ENCODE measurements around the genes ARMC7 and SMIM5.

DNA sequence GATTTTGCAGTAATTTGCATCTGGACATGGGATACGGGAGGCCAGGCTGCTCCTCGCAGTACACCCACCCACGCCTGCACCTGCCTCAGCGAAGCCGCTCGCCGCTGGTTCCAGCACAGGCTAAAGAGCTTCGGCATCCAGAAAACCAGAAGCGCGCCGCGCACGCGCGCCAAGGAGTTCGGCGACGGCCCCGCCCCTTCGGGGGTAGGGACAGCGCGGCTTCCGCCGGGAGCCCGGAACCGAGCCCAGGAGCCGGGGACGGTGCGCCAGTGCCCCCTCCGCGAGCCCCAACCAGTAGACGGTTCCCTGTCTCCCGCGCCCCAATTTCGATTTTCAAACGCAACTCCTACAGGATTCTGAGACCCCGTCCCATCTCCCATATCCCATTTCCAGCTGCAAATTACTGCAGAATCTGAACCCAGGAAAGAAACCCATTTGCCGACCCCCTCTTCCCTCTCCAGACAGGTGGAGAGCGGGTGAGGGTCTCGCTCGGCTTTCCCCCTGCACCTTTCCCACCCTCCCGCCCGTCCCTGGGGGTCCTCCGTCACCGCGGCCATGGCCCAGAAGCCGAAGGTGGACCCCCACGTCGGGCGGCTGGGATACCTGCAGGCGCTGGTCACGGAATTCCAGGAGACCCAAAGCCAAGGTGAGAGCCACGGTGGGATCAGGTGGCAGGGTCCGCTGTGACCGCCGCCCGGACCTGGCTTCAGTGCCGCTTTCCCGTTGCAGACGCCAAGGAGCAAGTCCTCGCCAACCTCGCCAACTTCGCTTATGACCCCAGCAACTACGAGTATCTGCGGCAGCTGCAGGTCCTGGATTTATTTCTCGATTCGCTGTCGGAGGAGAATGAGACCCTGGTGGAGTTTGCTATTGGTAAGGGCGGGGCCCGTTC lies at the start of gene ARMC7:
Gene ARMC7, plus strand, starts transcription at position 236 of the 892 bp plus-strand sequence.
- PRO-cap: bidirectional peak, plus-strand start at position 269 of the sequence, minus-strand start at position 122 of the sequence
- RAMPAGE, long total RNA, 4 experiments: start-site peak on the plus strand in 2 of 4 experiments, centred at positions 225 to 229 of the sequence, 21 to 38 reads per replicate

DNA sequence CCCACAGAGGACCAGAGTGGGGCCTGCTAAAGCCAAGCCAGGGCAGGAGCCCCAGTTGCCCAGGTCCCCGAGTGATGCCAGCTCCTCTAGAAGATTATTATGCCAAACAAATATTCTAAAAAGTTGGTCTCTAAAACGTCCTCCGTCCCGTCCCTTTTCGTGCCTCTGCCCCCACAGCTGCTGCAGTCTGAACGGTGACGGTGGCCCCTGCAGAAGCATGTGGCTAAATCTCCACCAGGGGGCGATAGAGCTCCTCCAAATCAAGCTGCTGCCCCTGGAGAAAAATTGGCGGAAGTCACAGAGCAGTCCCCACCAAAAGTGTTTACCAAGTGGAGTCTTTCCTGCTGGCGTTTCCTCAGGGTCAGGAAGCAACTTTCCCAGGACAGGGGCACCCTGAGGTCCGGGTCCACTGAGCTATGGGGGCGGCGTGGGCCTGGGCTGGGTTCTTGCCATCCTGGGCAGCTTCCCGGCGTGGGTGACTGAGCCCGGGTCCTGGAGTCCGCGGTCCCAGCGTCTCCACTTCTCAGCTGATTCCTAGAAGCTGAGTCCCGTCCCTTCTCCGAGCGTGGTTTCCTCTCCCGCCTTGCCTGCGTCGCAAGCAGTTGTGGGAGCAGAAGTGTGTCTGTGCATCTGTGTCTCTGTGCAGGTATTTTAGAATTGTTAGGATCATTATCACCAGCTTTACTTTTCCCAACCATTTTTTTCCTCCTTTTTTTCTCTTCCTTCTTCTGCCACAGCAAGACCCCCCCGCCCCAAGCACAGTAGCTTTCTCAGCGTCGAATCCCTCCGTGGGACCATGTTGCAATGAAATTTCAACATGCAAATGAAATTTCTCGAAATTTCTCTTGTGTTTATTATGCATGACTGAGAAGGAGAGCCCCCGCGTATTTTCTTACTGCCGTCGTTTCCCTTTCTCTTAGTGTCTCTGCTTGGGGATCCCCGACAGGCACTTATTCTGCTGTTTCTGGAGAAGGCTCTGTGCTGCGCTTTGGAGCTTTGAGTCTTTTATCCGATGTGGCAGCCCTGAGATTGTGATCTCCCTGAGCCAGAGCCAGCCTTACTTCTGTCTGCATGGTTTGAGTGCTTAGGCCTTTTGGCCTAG lies 4.6 kb downstream of the ARMC7 start:
- PRO-cap: no peak
- RAMPAGE, long total RNA, 4 experiments: start-site peak on the plus strand in 1 of 4 experiments, centred at position 372 of the sequence, 6 reads per replicate

DNA sequence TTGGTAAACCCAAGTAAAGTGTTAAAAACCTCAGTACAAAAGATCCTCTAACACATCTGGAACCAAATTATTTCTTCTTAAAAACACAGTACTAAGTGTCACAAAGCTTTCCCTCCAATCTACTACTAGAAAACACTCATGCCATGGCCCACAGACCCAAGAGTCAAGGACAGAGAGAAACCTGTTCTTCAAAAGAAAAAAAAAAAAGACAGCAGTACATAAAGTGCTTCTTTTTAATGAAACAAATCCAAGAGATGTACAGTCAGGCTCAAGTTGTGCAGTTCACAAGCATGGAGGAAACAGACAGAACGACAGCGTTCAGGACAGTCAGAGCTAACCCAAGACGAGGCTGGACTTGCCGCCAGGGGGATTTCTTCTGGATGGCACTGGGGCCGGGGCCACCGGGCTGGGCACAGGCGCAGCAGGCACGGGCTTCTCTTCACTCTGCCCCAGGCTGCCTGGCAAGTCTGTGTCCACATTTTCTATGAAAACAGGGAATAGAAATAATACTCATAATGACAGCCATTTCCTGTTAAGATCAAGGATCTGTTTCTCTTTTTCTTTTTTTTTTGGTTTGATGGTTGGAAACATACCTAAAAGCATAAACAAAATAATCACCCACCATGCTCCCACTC lies 4.3 kb upstream of the NT5C start:
- PRO-cap: no peak
- RAMPAGE, long total RNA, 4 experiments: no peak in any of the 4 experiments

DNA sequence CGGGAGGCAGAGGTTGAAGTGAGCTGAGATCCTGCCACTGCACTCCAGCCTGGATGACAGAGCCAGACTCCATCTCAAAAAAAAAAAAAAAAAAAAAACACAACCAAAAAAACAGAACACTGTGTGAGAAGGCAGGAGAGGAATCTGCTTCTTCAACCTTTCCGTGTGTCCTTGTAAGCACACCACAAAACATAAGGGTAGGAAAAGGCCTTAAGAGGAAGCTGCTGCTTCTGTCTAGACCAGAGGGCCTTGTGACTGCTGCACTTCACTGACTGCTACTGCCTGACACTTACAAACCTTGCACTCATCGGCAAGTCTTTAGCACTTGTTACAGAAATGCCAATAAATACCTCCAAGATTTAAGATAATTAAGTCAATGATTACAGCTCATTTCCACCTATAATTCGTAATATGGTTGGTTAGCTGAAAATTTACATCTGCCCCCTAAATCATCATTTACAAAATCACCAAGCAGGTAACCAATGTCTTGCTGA lies 9.2 kb downstream of the JPT1 start:
- PRO-cap: no peak
- RAMPAGE, long total RNA, 4 experiments: no peak in any of the 4 experiments

DNA sequence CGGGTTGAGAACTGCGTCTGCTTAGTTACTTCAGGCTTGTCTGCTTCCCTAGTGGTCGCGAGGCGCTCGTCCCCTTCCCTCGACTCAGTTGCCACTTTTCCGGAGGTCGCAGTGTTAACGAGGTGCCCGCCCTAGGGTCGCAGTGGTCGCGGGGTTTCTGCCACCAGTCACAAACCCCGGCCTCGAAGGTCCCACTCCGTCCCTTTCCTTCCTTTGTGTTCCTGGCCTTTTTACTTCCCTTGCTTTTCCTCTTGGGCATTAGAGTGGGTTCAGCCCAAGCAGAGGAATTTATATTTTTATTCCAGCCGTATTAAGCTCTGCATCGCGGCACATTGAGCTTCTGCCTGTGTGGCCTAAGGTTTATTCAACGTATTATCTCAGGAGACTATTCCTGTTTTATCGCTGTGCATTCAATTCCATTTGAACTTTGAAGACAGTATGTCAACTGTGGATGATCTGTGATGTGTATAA lies 385 bp downstream of the NUP85 start:
- PRO-cap: no peak
- RAMPAGE, long total RNA, 4 experiments: no peak in any of the 4 experiments

- PRO-cap: no peak
- RAMPAGE, long total RNA, 4 experiments: start-site peak on the plus strand in 1 of 4 experiments, at chr17:75209710-75210080 at its widest, 39 reads per replicate
Observed at GRCh38 chr17:75209681-75210124, 4.2 kb downstream of the NUP85 start.

- PRO-cap: no peak
- RAMPAGE, long total RNA, 4 experiments: no peak in any of the 4 experiments
Observed at GRCh38 chr17:75249928-75250782, 11.3 kb downstream of the GGA3 start.

DNA sequence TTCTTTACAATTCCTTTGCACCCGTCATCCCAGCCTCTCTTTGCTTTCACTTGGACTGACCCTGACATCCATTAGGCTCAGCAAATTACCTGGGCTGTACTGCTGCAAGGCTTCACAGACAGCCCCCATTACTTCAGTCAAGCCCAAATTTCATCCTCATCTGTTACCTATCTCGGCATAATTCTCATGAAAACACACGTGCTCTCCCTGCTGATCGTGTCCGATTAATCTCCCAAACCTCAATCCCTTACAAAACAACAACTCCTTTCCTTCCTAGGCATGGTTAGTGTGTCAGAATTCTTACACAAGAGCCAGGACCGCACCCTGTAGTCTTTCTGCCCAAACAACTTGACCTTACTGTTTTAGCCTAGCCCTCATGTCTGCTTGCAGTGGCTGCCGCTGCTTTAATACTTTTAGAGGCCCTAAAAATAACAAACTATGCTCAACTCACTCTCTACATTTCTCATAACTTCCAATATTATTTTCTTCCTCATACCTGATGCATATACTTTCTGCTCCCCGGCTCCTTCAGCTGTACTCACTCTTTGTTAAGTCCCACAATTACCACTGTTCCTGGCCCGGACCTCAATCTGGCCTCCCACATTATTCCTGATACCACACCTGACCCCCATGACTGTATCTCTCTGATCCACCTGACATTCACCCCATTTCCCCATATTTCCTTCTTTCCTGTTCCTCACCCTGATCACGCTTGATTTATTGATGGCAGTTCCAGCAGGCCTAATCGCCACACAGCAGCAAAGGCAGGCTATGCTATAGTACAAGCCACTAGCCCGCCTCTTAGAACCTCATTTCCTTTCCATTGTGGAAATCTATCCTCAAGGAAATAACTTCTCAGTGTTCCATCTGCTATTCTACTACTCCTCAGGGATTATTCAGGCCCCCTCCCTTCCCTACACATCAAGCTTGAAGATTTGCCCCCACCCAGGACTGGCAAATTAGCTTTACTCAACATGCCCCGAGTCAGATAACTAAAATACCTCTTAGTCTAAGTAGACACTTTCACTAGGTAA lies 5.3 kb downstream of the GGA3 start:
- PRO-cap: no peak
- RAMPAGE, long total RNA, 4 experiments: start-site peak on the minus strand in 2 of 4 experiments, centred at positions 167 to 315 of the sequence, 8 to 17 reads per replicate

- PRO-cap: no peak
- RAMPAGE, long total RNA, 4 experiments: no peak in any of the 4 experiments
Observed at GRCh38 chr17:75277200-75278096, 6.4 kb upstream of the MIF4GD start.

DNA sequence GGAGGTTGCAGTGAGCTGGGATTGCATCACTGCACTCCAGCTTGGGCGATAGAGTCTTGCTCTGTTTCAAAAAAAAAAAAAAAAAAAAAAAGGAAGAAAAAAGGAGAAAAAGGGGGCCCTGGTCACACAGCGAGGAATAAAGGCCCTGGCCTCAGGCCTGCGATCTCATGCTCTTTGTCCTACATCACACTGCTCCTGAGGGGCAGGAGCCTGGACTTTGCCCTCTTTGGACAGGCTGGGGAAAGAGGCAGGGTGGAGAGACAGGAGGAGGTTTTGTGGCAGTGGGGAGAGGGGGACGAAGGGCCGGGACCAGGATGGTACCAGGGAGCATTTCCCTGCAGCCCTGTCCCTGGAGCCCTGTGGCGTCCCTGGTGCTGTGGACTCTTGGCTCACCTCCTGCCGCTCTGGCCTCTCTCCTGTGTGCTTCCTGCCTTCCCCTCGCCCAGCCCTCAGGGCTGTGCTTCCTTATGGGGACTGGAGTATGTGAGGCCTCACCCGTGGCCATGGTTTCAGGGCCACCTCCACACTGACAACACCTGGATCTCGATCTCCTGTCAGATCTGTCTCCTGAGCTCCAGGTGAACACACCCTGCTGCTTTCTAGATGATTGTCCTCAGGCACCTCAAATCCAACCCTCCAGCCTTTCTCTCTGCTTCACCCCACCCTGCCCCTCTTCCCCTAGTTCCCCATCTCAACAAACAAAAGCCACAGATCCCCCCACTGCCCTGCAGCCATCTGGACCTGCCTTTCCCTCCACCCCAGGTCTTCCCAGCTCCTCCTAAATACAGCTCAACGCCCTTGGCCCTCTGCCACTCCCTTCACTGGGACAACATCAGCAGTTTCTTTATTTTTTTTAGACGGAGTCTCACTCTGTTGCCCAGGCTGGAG lies 20.0 kb upstream of the SLC25A19 start:
- PRO-cap: unidirectional peak, minus-strand start at position 459 of the sequence
- RAMPAGE, long total RNA, 4 experiments: no peak in any of the 4 experiments

DNA sequence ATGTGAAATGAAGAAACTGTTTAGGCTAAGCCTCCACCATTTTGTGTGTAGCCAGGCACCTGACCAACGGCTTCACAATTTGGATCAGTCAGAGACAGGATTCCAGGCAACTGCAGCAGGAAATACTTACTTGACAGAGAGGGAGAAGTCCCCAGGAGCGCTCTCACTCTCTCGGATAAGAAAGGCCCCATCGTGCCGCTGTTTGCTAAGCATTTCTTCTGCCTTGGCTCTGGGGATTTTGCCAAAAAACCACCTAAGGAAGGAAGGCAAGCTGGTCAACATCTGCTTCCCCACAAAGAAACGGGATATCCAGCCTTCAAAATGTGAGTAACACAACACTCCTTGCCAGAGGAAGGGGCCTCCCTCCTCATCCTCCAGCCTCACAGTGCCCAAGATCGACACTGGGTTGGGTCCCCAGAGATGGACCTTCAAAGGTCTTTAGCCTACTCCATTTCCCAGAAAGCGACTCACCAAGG lies 36.6 kb upstream of the SLC25A19 start:
- PRO-cap: no peak
- RAMPAGE, long total RNA, 4 experiments: no peak in any of the 4 experiments

- PRO-cap: no peak
- RAMPAGE, long total RNA, 4 experiments: no peak in any of the 4 experiments
Observed at GRCh38 chr17:75475749-75476235, 19.4 kb downstream of the TMEM94 start.

- PRO-cap: no peak
- RAMPAGE, long total RNA, 4 experiments: no peak in any of the 4 experiments
Observed at GRCh38 chr17:75476236-75477036, 20.0 kb downstream of the TMEM94 start.

DNA sequence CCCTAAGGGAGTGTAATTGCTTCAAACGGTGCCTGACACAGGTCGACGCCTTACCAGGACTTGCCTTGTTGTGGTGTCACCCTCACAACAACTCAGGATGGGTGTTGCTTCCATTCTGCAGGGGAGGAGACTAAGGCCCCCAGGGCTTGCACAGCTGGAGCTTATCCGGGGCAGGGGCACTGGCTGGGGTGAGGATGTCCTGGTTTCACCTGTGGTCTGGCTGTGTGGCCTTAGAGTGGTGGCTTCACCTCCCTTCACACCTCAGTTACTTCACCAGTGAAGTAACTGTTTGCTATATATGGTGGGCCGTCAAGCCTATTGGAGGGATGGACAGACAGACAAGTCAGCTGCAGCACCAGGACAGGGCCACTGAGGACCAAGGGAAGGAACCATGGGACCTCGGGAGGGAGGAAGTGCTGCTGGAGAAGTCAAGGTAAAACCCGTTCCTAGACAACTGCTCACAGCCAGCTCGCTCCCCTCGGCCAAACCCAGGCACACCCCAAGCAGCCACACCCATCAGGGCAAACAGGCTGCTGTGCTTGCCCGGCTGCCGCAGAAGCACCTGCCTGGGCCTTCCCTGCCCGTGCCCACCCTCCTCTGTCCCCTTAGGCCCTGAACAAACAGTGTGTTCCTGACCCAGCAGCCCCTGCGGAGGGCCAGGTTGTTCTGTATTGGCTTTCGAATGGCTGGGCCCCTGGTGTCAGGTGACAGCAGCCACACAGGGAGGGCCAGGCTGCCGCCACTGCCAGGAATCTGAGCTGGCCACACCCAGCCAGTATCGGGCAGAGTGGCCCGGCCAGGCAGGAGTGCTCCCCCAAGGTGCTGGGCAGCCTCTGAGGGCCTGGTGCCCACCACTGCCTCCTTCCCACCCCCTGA lies 23.6 kb downstream of the LLGL2 start:
- PRO-cap: bidirectional peak, plus-strand start at position 778 of the sequence, minus-strand start at position 599 of the sequence
- RAMPAGE, long total RNA, 4 experiments: no peak in any of the 4 experiments

DNA sequence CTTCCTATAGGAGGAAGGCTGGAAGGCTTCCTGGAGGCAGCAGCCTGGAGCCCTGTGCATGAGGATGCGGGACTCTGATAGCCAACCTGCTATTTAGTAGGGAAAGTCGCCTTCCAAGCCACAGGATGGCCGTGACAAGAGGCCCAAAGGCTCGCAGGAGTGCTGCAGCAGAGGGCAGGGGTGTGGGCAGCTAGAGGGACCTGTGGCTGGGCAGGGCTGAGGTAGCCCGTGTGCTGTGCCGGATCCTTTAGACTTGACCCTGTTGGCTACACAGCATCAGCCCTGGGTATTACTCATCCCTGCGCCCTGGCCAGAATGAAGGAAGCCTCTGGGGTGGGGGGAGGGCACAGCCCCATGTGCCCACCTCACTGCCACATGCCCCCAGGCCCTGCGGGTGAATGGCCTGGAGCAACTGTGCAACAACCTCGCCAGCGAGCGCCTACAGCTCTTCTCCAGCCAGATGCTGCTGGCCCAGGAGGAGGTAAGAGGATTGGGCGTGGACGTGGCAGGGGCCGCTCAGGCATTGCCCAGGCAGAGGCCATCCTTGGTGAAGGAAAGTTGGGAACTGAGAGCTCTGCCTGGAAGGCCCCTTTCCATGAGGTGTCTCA lies 8.6 kb downstream of the MYO15B start:
- PRO-cap: no peak
- RAMPAGE, long total RNA, 4 experiments: no peak in any of the 4 experiments

GRCh38 chr17:75601496-75601900 lies 13.9 kb downstream of the MYO15B start:
- PRO-cap: no peak
- RAMPAGE, long total RNA, 4 experiments: no peak in any of the 4 experiments

DNA sequence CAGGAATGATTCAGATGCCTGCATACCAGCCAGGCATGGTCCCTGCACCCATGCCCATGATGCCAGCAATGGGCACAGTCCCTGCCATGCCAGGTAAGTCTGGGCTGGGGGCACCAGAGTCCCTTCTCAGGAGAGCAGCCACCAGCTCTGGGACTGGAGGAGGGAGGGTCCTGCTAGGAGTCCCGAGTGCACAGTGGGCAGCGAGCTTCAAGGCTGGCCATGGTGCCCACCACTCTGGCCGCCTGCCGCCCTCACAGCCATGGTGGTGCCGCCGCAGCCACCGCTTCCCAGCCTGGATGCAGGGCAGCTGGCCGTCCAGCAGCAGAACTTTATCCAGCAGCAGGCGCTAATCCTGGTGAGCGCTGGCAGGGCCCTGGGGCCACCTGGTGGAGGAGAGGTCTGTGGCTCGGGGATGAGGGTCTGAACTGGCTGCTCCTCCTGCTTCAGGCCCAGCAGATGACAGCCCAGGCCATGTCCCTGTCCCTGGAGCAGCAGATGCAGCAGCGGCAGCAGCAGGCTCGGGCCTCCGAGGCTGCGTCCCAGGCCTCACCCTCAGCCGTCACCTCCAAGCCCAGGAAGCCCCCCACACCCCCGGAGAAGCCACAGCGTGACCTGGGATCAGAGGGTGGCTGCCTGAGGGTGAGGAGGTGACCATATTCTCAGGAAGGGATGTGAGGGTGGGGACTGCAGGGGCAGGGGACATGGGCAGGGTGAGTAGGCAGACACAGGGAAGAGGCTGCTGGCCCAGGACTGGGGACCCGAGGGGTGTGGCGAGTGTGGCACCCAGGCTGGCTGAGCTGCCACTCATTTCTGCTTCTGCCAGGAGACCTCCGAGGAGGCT lies 17.8 kb upstream of the SMIM5 start:
- PRO-cap: no peak
- RAMPAGE, long total RNA, 4 experiments: no peak in any of the 4 experiments

DNA sequence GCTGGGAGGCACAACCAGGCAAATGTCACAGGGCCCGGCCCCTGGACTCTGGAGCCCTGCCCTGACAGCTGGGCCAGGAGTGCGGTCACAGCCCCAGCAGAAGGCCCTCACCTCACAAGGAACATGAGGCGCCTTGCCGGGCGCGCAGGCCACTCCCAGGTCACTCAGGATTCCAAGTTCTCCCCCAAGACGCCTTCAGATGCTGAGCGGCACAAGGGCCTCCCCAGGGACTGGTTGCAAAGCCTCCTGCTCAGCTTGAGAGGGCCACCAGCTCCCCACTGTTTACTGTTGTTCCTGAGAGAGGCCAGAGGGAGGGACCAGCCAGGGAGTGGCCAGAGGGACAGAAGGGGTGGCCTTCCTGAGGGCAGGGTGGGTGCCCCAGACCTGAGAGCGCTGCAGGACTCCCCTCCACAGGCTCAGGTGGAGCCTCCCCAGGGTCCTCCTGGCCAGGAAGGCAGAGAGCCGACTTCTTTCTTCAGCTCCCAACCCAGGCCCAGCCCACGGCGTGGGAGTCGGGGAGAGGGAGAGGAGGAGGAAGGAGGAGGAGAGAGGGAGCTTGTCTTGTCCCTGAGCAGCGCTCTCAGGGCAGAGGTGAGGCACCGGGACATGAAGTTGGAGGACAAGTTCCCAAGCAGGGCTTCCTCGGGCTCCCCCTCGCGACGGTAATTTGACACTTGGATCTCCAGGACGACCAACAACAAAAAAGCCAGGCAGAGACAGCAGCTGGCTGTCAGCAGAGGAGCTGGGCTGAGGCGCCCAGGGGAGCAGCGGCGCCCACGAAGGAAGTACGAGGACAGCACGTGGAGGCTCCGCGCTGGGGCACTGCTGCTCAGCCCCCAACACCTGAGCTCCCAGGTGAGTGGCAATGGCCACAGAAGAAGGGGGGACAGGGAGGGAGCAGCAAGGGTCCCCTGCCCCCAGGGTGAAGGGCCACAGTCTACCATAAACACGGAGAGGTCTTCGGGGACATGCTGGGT lies at the start of gene SMIM5:
Gene SMIM5, plus strand, starts transcription at position 87 of the 977 bp plus-strand sequence.
- PRO-cap: bidirectional peak, plus-strand start at position 727 of the sequence, minus-strand start at position 608 of the sequence
- RAMPAGE, long total RNA, 4 experiments: start-site peak on the plus strand in 3 of 4 experiments, centred at positions 509 to 727 of the sequence, 13 to 22 reads per replicate

DNA sequence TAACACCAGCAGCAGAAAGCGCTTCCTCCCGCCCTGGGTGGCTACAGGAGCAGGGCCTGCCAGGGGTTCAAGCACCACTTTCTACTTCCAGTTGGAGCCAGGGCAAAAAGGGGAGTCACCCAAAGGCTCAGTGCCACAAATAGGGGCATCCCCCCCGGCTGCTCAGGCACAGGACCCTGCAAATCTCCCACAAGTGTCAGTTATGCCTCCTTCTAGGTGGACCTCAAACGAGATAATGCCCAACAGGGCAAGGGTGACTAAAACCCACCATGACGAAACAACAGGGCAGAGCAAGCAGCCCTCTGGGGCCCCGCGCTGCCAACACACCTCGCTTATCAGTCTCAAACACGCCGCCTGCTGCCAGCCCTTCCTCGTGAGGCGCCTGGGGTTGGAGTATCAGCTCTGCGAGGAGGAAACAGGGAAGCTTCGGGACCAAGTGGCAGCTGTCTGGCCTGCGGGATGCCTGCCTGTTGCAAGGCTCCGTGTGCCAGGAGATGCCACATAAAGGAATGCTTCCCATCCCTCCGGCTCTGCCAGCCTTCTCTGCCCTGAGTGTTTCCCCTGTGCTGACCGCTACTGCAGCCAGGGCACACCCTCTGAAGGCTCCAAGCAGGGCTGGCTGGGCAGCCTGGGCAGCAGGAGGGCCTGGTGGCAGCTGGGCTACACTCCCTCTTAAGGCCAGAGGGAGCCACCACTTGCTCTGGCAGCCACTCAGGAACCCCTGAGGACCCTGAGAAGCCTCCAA lies 2.4 kb downstream of the SMIM5 start:
- PRO-cap: no peak
- RAMPAGE, long total RNA, 4 experiments: no peak in any of the 4 experiments

GRCh38 chr17:75698750-75699149 lies 22.5 kb upstream of the ITGB4 start:
- PRO-cap: no peak
- RAMPAGE, long total RNA, 4 experiments: no peak in any of the 4 experiments